ENCODE measurements around the gene BCLAF1.

DNA sequence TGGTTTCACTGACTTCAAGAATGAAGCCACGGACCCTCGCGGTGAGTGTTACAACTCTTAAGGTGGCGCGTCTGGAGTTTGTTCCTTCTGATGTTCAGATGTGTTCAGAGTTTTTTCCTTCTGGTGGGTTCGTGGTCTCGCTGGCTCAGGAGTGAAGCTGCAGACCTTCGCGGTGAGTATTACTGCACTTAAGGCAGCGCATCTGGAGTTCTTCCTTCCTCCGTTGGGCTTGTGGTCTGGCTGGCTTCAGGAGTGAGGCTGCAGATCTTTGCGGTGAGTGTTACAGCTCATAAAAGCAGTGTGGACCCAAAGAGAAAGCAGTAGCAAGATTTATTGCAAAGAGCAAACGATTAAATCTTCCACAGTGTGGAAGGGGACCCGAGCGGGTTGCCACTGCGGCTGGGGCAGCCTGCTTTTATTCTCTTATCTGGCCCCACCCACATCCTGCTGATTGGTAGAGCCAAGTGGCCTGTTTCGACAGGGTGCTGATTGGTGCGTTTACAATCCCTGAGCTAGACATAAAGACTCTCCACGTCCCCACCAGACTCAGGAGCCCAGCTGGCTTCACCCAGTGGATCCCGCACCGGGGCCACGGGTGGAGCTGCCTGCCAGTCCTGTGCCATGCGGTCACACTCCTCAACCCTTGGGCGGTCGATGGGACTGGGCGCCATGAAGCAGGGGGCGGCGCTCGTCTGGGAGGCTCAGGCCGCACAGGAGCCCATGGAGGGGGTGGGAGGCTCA lies 315.2 kb upstream of the SGK1 start:
- PRO-cap: no peak
- RAMPAGE, long total RNA, 4 experiments: no peak in any of the 4 experiments

GRCh38 chr6:134673219-134673717 lies 276.6 kb downstream of the ALDH8A1 start:
- PRO-cap: no peak
- RAMPAGE, long total RNA, 4 experiments: no peak in any of the 4 experiments

GRCh38 chr6:134676380-134677277 lies 273.3 kb downstream of the ALDH8A1 start:
- PRO-cap: no peak
- RAMPAGE, long total RNA, 4 experiments: no peak in any of the 4 experiments

- PRO-cap: no peak
- RAMPAGE, long total RNA, 4 experiments: no peak in any of the 4 experiments
Observed at GRCh38 chr6:134678565-134678953, 271.3 kb downstream of the ALDH8A1 start.

GRCh38 chr6:134821838-134822603 lies 127.9 kb downstream of the ALDH8A1 start:
- PRO-cap: no peak
- RAMPAGE, long total RNA, 4 experiments: no peak in any of the 4 experiments

DNA sequence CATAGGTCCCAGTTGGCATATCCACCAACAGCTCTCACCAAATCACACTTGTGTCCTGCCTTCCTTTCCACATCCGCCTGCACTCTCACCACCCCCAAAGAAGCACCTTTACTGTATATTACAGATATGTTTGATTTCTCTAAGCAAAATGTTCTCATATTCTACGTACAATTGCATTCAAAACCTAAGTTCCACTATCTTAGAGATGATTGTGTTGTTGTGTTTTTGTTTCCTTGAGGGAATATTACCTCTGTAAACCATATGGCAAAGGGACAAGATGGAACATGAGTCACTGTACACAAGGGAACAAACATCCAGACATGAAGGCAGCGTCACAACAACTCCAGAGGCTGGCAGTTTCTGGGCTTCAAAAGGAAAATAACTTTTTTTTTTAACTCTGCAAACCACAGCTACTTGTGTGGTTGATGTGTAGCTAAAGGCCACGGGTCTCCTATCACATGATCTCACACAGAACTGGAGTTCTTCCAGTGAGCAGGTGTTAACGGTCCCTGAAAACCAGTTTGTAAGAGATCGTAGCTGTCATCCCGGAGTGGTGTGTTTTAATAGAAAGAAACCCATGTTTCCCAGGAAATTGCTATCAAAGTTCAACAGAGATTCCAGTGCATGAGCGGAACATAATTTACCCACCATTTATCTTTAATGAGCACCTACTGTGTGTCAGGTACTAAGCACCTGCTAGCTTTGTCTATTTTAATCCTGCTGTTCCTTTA lies 33.1 kb upstream of the HBS1L start:
- PRO-cap: no peak
- RAMPAGE, long total RNA, 4 experiments: no peak in any of the 4 experiments

- PRO-cap: no peak
- RAMPAGE, long total RNA, 4 experiments: no peak in any of the 4 experiments
Observed at GRCh38 chr6:135110040-135110335, 55.4 kb upstream of the HBS1L start.

- PRO-cap: no peak
- RAMPAGE, long total RNA, 4 experiments: no peak in any of the 4 experiments
Observed at GRCh38 chr6:135145435-135145949, 35.6 kb upstream of the MYB start.

DNA sequence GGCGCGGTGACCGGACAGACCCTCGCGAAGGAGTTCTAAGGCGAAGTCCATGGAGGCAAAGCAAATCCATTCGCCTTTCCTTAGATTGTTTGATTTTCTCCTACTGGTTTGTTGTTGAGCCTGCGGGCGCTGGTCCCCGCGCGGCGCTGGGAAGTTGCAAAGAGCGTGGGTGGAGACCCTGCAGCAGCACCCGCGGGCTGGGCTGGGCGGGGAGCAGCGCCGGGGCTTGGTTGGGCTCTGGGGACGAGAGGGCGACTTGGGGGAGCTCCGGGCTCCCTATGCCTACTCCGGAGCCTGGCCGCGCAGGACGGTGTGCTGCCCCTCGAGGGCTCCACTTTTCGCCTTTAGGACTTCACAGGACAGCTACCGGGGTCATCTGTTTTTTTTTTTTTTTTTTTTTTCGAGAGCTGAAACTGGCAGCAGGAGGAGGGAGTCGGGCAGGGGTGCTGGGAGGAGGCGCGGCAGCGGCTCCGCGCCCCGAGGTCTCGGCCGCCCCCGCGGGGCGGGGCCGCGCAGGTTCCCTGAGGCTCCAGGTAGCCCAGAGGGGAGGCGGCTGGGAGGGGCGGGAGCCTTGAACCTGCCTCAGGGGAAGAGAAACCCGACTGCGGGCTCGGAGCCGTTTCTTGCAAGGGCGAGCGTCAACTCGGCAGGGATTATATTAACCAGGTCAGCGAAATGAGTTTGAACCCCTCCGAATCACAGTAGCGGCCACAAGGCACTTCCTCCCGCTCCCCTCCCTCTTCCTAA lies 1.7 kb downstream of the MYB start:
- PRO-cap: no peak
- RAMPAGE, long total RNA, 4 experiments: no peak in any of the 4 experiments

GRCh38 chr6:135218250-135219216 lies 37.4 kb downstream of the MYB start:
- PRO-cap: no peak
- RAMPAGE, long total RNA, 4 experiments: no peak in any of the 4 experiments

DNA sequence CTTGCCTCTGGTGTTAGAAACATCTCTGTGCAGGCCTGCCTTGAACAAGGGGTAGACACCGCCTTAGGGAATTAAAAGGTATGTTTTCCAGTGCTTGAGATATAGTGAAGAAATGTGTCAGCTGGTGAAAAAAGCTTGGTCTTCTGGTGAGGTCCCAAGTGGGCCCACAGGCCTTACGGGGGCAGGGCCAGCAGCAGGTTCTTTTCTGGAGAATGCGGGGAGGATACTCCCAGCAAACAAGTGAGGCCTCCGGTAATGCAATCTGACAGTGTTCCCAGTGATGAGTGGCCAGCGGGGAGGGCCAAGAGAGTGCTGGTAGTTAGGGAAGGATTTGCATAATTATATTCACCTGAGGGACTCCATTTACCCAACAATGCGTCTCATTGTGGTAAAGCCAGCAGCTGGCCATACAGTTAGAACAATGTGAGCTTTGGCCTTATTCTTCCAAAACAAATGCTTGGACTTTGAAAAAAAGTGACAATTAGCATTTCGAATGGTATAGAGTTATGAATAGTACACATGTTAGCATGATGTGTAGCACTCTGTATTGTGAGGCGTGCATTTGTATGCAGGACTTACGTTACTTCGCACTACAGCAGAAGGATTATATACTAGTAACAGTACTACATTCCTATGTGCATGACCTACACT lies 69.7 kb downstream of the MYB start:
- PRO-cap: no peak
- RAMPAGE, long total RNA, 4 experiments: no peak in any of the 4 experiments

DNA sequence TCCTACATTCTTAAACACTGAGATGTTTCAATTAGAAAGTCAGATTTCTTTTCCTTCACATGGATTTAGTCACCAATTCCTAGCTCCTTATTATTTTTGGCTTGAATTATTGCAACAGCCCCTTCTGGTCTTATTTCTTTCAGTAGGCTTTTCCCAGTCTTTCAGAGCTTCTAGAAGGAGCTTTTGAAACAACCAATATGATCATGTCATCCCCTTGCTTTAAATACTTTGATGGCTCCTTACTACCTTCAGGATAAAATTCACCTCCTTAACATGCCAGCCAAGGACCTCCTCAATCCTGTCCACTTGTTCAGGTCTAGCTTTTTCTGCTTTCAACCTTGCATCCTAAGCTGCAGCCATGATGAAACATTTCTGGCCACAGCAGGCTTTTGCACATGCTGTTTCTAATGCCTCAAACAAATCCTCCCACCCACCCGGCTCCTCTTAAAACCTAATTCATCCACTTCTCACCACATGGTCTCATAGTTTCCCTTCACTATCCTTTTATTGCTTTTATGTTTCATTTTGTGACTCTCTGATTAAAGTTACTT lies 124.5 kb downstream of the MYB start:
- PRO-cap: no peak
- RAMPAGE, long total RNA, 4 experiments: no peak in any of the 4 experiments

DNA sequence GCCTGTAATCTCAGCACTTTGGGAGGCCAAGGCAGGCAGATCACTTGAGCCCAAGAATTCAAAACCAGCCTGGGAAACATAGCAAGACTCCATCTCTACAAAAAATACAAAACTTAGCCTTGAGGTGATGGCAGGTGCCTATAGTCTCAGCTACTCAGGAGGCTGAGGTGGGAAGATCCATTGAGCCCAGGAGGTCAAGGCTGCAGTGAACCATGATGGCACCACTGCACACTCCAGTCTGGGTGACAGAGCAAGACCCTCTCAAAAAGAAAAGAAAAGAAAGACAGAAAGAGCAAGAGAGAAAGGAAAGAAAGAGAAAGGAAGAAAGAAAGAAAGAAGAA lies 105.0 kb downstream of the PDE7B start:
- PRO-cap: no peak
- RAMPAGE, long total RNA, 4 experiments: no peak in any of the 4 experiments

DNA sequence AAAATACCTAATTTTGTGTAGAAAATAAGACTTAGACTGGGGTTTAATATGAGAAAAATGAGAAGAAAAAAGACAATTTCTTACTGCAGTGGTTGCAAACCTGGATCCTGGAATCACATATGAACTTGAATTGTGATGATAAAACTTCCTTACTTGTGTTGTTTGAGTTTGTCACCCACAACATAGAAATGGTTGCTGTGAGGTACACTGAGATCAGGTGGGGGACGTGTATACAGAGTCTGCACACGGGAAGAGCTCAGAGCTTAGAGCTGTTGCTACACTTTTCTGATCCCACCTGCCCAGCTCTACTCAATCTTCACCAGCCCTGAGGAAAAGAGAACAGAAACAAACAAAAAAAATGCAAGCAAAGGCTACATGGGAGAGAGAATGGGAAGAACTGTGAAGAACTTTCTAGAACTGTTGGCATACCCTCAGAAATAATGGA lies 133.1 kb downstream of the PDE7B start:
- PRO-cap: no peak
- RAMPAGE, long total RNA, 4 experiments: no peak in any of the 4 experiments

DNA sequence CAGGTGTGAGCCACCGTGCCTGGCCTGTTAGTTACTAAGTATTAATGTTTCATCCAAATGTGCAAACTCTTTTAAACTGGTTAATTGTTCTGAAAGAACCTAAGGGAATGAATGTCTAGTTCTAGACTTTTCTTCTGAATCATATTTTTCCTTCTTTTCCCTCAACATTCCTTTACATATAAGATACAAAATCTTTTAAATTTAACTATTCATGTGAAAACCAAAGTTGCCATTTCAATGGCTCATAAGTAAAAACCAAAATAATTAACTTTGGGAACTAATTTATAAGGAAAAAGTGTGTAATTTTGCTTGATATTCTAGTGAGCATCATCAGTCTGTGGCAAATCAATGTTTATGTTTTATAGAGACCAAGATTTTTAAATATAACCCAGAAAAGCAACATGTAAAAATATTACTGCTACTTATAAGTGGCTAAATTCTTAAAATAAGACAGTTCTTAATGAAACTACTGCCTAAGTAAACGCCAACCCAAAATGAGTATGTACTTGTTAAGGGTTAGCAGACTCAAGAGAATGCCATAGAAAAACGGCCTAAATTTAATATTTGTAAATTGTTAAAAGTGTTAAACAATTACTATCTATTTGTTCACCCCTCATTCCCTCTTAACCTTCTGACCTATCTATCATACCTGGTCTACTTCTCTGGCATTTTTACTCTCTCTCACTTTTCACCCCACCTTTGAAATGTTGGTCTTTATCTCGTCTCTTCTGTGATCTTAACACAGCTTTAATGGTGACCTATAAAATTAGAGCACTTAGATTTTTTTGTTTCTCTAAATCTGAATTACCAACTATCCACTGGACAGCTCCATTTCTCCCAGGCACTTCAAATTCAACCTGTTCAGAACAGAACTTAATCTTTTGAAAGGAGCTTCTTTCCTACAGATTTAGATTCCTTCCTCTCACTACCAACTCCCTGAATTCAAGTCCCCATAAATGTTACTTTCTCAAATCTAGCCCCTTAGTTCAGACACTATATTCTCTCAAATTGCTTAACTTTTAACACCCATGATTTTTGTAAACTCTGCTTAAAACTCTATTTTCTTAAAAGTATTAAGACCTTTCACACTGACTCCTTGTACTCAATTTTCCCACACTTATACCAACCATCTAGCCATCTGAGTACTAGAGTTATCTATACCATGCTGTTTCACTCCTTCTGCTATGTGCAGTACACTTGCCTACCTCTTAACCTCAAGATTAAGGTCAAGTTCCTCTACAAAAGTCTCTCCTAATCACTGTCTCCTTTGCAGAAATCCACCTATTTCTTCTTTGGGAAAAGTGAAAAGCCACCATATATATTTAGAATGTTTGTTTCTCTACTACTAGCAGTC lies 14.8 kb upstream of the MTFR2 start:
- PRO-cap: no peak
- RAMPAGE, long total RNA, 4 experiments: no peak in any of the 4 experiments

- PRO-cap: bidirectional peak, plus-strand start at chr6:136290054, minus-strand start at chr6:136289846
- RAMPAGE, long total RNA, 4 experiments: start-site peak on the plus strand in 1 of 4 experiments, at chr6:136290040-136290074 at its widest, 18 reads per replicate; start-site peak on the minus strand in 4 of 4 experiments, at chr6:136289775-136289824 at its widest, 86 to 338 reads per replicate
Observed at GRCh38 chr6:136289732-136290114, at the start of gene BCLAF1. Gene BCLAF1, minus strand, starts transcription at chr6:136289846.

- PRO-cap: no peak
- RAMPAGE, long total RNA, 4 experiments: no peak in any of the 4 experiments
Observed at GRCh38 chr6:136511539-136512351, 38.5 kb downstream of the MAP7 start.

- PRO-cap: no peak
- RAMPAGE, long total RNA, 4 experiments: no peak in any of the 4 experiments
Observed at GRCh38 chr6:136552921-136553519, 2.8 kb upstream of the MAP7 start.

DNA sequence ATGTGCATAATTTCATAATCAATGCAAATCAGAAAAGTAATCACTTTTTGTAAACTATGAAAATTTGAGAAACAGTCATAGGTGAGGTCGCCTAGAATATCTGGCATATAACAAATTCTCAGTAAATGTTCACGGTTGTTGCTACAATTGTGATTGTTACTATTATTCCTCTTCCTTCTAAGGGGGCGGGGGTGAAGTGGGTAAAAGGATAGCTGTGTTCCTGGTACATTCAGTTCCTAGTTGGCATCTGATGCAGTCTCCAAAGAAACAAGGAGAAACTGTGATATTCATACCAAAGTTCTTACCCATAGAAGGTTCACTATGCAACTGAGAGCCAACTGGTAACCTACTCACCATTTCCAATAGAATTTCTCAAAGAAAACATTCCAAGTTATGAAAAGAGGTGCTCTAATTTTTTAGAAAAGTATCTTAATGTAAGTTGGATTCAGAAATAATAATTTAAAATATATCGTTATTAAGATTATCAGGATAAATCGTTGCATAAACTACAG lies 13.2 kb upstream of the MAP7 start:
- PRO-cap: no peak
- RAMPAGE, long total RNA, 4 experiments: no peak in any of the 4 experiments

GRCh38 chr6:136581005-136581204 lies 30.7 kb upstream of the MAP7 start:
- PRO-cap: no peak
- RAMPAGE, long total RNA, 4 experiments: no peak in any of the 4 experiments